HT-29 (cell line): ENCODE measurements around a stretch of chr1.

DNA sequence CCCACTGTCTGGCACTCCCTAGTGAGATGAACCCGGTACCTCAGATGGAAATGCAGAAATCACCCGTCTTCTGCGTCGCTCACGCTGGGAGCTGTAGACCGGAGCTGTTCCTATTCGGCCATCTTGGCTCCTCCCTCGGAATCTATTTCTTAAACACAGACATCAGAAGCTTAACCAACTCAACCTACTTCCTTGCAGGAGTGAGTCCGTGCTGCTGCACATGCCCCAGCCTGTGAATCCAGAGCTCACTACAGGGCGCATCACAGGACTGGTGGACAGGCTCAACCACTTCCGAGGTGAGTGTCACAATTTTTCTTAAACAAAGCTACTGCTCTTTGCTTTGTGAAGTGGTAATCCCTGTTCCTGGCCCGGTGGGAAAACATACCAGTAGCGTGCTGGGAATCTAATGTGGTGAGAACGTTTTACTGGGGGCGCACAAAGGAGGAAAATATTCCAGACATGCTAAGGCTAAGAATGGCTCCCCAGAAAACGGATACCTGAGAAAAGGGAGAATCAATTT lies 353.4 kb downstream of the SRGAP2C start:
- RAMPAGE, long total RNA: no peak

DNA sequence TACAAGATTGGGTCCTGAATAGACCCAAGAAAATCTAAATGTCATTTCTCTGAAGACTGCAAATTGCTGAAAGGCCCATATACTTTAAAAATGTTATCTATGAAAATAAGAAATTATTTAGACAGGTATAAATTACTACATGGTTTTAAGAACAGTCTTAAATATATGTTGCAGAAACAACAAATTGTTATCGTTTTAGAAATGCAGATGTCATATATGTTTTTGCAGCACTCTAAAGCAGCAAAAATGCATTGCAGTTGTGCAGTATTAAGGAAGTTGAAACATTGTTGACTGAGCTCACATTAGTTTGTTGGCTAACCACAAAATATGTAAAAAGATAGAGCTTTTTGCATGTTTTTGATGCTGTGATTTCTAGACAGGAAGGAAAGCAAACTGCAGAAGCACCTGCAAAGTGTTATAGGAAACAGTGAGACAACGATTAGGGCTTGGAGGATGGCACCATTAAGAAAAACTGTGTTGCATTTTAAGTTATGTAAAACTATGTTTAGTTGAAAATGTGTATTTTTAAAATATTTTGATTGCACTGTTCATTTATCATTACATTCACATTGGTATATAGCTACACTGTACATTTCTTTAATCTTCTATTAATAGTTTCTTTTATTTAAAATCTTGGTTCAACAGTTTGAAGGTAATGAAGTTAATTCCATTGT lies 366.7 kb downstream of the SRGAP2C start:
- RAMPAGE, long total RNA: no peak

- RAMPAGE, long total RNA: no peak
Observed at GRCh38 chr1:144077007-144077520, 105.3 kb upstream of the FAM72C start.

DNA sequence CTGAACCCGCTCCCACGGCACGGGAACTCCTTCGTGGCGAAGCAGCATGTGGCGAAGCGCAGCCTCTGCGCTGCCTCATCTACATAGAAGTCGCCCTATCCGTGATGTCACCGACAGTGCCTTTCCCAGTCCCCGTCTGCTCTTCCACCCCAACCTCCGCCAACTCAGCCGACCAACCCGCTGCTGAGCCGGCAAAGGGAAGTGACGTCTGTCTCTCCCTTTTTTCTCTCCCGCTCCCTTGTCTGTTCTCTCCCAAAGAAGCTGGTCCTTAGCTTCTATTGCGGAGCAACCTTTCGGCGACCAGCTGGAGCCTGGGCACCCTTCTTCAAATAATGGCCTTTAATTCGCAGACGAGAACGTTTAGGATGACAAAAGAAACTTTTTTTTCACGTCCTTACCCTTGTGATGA lies 40.6 kb upstream of the PPIAL4F start:
- RAMPAGE, long total RNA: no peak

GRCh38 chr1:145156741-145157274 lies 61.0 kb downstream of the FAM72D start:
- RAMPAGE, long total RNA: no peak

- RAMPAGE, long total RNA: no peak
Observed at GRCh38 chr1:145751316-145751836, 32.1 kb downstream of the CD160 start.

- RAMPAGE, long total RNA: no peak
Observed at GRCh38 chr1:145773710-145774382, 50.0 kb downstream of the RNF115 start.

GRCh38 chr1:145859296-145859511 lies 323 bp upstream of the PIAS3 start:
- RAMPAGE, long total RNA: no peak

- RAMPAGE, long total RNA: no peak
Observed at GRCh38 chr1:145879698-145880208, 5.9 kb downstream of the ANKRD35 start.

DNA sequence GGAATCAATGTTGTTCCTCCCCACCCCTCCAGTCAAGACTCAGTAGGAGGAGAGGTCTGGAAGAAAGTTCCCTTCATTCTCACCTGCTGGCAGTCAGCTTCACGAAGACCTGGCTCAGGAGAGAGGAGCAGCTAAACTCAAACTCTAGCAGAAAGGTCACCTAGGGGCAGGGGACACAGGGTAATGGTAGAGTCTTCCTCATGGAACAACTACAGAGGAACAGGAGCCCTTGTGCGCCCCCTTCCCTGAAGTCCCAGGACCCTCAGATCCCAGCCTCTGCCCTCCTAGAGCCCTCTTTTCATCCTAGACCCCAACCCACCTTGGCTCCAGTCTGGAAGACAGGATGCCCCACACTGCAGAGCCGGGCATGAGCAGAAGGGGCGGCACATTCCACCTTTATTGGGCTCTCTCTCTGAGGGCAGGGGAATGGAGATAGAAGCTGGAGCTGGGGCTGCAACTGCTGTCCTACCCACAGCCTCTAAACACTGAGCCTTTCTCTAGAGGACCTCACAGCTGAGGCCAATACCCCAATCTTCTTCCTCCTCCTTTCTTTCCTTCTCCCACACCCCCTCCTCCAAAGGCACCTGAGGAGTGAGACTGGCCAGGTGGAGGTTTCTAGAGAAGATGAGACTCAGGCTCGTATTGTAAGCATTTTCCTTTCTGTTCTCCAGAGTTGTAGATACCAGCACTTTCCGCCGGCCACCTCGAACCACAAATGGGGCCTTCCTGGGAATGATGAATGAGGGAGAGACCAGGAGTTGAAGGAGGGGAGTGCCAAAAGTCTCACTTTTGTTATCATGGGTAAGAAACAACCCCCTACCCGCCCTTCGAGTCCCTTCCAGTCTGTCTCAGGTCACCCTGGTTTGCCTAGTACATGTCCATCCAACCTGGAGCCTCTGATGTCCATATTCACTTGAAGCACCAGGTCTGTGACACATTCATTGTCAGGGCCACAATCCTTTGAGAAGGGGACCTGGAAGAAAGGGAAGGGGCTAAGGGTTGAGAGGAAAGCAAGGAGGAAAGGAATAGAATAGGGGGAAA lies 11.6 kb upstream of the ANKRD35 start:
- RAMPAGE, long total RNA: no peak

GRCh38 chr1:145961024-145961586 lies 3.3 kb downstream of the ANKRD34A start:
- RAMPAGE, long total RNA: no peak

DNA sequence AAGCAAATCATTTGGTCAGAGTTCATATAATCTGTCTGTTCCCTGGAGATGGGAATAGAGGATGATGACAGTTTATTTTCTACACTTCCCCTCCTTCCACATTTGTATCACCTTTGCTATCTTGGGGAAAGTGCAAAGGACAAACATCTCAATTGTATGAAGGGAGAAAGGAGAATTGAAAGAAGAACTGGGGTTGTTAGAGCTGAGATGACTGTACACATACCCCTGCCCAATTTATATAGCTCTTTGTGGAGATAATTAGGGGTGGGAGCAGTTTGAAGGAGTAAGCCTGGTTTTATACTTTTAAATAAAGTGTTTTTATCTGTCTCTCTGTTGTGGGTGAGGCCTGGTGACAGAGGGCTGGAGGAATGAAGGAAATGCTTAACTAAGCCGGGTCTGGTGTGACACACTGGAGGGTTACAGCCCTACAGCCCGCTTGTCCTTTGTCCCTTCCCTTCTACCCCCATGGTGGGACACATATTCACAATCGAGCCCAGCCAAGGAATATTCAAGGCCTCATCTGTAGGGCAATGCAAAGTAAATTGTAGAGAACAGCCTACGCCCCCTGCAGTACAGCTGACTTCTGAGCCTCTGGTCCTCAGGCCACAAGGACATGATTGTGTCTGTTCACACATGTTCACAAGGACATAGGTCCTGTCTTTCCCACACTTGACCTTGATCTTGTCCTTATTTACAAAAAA lies 14.2 kb downstream of the POLR3GL start:
- RAMPAGE, long total RNA: no peak

- RAMPAGE, long total RNA: no peak
Observed at GRCh38 chr1:145984450-145984976, 11.9 kb downstream of the TXNIP start.

- RAMPAGE, long total RNA: no peak
Observed at GRCh38 chr1:145993190-145993333, 3.3 kb downstream of the TXNIP start.

DNA sequence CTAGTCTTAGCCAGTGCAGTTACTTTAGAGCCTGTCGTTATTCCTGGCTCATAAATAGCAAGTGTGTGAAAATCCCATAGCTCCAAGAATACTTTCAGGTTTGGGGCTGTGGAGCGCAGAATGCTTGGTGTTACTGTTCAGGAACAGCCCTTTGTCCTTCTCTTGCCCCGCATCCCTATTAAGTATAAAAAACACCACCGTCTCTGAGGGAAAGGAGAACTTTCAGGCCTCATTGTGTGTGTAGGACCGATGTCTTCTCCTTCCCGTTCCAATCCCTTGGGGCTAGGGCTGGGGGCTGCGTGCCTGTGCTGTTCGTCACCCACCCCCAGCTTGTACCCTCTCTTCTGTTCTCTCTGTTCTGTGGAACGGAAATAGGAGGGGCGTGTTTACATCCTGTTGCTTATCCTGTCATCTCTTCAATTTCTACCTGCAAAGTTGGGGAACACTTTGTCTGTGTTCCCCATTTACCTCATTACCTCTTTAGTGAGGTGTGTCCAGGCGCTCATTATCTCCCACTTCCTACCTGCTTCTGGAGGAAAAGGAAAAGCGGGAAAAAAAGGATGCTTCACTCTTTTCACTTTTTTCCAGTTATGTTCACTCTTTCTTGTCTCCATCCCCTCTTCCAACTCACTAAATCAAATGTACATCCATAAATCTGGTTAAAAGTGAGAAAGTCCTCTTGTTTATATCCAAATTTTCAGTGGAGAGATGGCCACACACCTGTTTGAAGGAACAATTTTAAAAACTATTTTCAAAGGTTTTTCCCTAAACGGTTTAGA lies 812 bp upstream of the TXNIP start:
- RAMPAGE, long total RNA: no peak

- RAMPAGE, long total RNA: no peak
Observed at GRCh38 chr1:146934344-146935234, 3.5 kb upstream of the NBPF12 start.

GRCh38 chr1:146948325-146949090 lies 10.4 kb downstream of the NBPF12 start:
- RAMPAGE, long total RNA: no peak

DNA sequence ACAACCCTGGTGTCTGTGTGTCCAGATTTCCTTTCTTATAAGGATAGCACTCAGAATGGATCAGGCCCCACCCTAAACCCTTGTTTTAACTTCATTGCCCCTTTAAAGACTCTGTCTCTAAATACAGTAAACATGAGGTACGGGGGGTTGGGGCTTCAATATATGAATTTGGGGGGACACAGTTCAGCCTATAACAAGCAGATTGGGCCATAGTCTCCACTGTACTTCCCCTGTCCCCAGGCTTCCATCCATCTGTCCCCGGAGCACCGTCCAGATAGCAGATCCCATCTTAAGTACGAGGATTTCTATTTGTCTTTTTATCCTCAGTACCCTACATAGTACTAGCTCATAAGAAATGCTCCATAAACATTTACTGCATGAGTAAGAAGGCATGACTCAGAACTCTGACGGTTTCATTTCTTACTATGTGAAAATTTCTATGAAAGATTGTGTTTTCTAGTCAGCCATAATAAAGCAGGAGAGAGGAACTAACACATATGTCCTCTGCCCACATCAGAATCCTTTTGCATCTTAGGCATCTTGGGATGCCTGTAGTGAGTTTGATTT lies 49.4 kb downstream of the CHD1L start:
- RAMPAGE, long total RNA: no peak

DNA sequence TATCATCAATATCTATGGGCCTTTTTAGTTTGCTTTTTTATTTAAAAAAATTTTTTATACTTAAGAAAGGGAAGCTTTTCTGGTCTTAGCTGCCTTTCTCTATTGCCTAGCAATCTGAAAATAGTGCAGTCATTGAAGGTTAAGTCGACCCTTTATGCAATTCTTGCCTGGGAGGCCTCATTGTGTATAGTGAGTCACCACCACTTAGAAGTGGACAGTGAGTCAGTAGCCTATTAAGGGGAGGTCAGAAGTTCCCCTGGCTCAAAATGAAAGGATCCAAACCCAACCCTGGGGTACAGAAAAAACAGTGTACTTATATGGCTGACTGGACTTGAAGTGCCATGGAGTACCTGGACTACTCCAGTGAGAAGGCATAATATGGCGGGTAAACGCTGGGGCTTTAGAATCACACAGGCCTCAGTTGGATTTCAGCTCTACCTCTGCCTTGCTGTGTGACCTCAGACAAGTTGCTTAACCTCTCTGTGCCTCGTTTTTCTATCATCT lies 2.2 kb upstream of the BCL9 start:
- RAMPAGE, long total RNA: no peak

DNA sequence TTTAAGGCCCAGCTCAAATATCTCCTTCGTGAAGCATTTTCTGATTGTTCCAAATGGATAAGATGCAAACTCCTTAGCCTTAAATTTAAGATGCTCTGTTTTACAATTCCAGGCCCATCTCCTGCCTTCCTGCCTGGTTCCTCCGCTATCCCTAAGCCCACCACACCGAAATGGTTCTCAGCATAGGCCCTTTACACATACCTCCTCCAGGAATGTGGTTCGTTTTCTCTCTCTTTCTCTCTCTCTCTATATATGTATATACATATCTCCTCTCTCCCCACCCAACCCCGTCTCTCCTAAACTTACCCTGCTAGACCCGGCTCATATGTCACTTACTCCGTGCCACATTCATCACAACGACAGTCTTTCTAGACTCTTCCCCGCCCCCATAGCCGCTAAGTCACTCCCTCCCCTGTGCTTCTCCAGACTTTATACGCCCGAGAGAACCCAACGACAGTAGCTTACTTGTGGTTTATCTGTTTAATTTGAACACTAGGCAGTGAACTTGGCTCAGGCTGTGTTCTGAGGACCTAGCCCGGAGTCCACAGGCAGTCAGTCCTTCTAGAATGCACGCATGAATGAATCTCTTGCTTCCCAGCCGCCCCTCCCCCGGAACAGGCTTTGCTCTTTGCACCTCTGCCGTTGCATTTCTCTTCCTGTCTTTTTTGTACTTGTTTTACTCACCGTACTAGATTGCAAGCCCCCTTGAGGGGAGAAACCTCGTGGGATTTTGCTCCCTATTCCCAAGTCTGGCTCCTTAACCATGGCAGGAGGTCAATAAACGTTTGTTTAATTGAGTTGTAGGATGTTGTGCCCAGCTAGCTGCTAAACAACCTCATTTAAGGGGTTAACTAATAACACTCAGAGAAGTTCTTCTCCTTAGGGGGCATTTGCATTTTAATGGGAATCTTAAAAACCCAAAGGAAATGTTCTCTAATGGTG lies 45.8 kb downstream of the BCL9 start:
- RAMPAGE, long total RNA: no peak